Glomerular endothelial cell (primary cell): ENCODE measurements around a stretch of chr4.

- RAMPAGE, long total RNA: no peak
Measured at GRCh38 chr4:13362816-13363237, 121.3 kb downstream of the RAB28 start.

GRCh38 chr4:13483071-13483517 lies 1.0 kb downstream of the RAB28 start:
- RAMPAGE, long total RNA: no peak

- RAMPAGE, long total RNA: no peak
Measured at GRCh38 chr4:13544558-13545297, 420 bp upstream of the NKX3-2 start.

DNA sequence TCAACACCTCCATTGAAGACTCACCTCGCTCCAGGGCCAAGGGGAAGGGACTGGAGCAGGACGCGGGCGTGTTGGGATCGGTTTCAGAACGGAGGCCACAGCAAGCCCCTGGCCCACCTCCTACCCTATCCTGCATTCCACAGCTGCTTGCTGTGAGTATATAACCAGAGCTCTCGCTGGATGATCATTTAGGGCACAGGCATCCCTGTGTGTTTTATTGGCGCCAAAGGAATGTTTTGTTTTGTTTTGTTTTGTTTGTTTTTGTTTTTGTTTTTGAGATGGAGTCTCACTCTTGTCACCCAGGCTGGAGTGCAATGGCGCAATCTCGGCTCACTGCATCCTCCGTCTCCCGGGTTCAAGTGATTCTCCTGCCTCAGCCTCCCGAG lies 5.0 kb upstream of the NKX3-2 start:
- RAMPAGE, long total RNA: no peak

GRCh38 chr4:13613259-13613998 lies 14.1 kb downstream of the BOD1L1 start:
- RAMPAGE, long total RNA: no peak

- RAMPAGE, long total RNA: no peak
Measured at GRCh38 chr4:13918841-13919584, 291.5 kb upstream of the BOD1L1 start.

DNA sequence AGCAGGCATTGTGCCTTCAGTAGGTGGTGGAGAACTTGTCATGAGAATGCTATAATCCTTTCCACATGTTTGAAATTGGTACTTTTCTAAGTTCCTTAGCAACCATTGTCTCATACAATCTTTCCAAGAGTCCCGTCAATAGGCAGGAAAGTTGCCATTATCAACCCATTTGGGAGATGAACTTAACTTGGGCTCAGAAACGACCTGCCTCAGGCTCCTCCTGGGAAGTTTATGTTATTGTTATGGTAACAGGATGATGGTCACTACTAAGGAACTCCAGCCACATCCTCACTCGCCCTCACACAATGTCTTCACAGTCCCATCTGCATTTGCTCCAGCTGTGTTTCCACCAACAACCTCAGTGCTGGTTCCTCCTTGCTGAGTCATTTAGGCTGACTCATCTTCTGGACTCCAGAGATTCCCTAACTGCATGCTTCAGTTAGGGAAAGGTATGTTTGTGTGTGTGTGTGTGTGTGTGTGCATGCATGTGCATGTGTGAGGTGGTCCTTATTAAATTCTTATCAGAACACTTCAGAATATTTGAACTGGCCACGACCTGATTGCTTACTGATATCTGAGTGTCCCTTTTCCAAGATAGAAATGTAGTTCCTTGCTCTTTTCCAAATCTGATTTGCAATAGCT lies 293.4 kb upstream of the BOD1L1 start:
- RAMPAGE, long total RNA: no peak

DNA sequence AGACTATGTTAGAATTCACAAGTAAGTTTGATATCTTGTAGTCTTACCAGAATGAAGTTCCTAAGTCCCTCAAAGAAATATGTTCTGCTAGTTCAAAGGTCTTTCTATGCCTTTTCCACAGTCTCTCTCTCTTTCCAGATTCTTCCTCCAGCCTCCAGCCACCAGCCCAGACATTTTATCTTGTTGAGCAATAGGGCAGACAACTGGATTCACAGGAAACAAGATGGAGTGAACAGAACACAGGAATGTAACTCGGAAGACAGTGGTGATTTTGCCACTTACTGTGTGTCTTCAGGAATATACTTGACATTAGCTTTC lies 17.1 kb upstream of the CPEB2 start:
- RAMPAGE, long total RNA: no peak

- RAMPAGE, long total RNA: no peak
Measured at GRCh38 chr4:15001901-15002398, 331 bp upstream of the CPEB2 start.

- RAMPAGE, long total RNA: no peak
Measured at GRCh38 chr4:15002630-15003303, 486 bp downstream of the CPEB2 start.

DNA sequence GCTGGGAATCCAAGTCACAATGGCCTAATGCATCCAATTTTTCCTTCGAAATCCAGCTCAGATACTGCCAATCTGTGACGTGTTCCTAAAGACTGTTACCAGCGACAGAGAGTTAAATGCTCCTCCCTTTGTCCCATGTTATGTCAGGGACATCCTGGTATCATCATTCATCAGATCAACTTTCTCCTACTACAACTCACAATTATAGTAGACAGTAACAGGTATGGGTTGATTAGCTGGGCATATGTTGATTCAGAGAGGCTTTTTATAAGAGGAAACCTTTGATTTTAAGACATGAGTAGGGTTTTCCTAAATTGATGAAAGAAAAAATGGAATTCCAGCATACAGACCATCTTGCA lies 143.8 kb downstream of the CPEB2 start:
- RAMPAGE, long total RNA: no peak

DNA sequence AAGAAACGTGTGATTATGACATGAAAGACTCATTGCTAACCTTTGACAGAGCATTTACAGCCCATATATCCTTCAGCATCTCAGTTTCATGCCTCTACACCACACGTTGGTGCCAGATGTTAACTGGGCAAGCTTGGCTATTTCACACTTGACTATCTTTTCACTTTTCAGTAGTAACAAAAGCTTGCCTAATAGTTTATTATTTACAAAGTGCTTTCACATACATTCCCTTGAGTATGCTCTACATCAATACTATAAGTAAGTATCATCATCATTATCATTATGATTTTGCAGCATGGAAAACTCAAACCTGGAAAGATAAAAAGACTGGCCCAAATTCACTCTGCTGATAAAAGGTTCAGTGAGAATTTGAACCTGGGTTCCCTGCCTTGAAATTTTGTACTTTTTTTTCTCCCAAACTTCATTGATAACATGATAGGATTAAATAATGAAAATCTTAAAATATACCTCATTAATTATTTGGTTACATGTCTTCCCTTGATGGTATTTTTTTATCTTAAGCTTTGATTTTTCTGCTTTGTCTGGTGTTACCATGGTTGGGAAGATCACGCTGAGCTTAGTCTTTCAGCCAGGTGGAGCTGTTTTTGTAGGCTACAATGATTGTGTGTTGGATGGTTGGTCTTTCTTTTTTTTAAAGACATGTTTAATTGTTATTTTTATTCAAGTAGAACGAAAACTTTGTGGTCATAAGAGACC lies 65.0 kb upstream of the C1QTNF7 start:
- RAMPAGE, long total RNA: no peak

DNA sequence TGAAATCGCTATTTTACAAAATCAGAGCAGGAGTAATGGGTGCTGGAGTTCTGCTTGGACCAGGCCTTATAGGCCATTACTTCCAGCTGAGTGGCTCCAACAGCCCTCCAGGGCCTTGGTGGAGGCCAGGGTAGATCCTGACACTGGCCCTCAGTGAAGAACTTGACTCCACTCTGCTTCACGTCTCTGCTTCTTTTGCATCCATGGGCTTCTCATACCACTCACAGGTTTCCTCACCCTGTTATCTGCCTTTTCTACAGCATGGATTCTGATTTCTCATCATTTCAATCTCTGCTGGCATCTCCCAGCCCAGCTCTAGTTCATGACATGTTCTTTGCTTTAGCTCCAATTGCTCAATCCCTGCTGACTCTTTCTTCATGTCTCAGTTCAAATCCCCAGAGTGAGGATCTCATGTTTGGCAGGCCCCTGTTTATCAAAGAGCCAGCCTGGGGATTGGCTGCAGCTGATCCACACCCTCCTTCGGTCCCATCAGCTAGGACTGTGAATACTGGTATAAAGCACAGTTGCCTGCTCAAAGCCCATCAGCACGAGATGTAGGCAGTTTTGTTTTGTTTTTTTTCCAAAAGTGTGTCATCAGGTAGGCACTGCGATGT lies 14.5 kb upstream of the CC2D2A start:
- RAMPAGE, long total RNA: no peak

DNA sequence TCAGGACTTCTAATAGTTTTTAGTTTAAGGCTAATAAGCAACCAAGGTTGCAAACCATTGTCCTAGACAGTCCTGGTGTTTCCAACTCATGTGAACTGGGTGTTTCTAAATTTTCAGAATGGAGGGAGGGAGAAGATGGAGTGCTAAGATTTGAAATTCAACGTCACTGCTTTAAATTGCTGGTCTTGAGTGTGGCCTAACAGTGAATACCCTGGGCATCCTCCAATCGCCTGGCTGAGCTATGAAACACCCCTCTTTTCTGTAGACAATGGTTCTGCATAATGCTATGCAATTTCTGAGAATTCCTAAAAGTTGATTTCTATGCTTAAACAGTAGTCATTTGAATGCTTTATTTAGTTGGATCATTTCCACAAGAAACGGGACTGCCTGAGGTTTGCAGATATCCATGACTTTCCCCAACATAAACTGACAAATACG lies 1.2 kb downstream of the FBXL5 start:
- RAMPAGE, long total RNA: no peak

- RAMPAGE, long total RNA: no peak
Measured at GRCh38 chr4:15681913-15682388, 324 bp downstream of the FAM200B start.

GRCh38 chr4:15690201-15691167 lies 8.9 kb downstream of the FAM200B start:
- RAMPAGE, long total RNA: no peak

DNA sequence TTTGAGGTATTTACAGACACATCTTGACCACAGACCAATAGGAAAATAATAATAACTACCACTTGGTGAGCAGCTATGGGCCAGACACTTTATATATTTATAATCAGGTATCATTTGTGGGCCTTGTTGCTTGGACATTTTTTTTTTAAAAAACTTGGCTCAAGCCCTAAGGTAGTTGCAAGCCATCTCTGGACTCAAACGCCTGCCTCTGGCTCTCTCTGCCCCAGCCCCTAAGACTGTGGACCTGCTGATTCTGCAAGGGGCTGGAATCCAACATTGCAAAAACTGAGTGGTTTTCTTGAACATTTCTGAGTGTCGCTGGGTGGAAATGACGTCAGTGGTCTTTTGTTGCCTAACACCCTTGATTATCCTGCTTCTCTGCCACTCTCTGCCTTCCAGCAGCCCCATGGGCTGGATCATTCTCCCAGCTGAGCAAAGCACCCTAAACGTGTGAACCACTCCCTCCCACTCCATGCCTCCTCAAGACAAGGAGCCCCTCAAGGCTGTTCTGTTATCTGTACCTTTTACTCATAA lies 16.6 kb downstream of the BST1 start:
- RAMPAGE, long total RNA: no peak

DNA sequence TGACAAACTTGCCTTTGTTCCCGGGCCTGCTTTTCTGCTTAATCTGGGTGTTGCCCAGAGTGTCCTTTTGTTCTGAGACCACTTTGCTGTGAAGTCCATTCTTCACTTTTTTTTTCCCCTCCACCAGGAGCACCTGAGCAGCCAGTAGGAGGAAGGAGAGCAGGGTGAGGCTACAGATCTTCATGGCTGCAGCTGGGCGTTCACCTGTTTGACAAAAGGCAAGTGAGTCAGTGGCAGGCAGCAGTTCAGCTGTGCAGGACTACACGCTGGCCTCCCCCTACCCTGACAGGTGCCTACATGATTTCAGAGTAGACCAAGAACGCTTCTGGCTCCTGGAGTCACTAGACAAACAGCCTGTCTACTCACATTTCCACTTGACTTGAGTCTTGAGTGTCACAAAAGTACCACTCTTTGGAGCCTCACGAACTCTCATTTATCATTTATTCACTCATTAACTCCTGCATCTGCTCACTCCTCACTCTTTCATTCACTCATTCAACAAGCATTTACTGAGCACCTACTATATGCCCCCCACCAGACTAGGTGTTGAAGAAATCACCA lies 2.0 kb downstream of the FGFBP1 start:
- RAMPAGE, long total RNA: no peak

- RAMPAGE, long total RNA: no peak
Measured at GRCh38 chr4:16081916-16082842, 1.6 kb downstream of the PROM1 start.

DNA sequence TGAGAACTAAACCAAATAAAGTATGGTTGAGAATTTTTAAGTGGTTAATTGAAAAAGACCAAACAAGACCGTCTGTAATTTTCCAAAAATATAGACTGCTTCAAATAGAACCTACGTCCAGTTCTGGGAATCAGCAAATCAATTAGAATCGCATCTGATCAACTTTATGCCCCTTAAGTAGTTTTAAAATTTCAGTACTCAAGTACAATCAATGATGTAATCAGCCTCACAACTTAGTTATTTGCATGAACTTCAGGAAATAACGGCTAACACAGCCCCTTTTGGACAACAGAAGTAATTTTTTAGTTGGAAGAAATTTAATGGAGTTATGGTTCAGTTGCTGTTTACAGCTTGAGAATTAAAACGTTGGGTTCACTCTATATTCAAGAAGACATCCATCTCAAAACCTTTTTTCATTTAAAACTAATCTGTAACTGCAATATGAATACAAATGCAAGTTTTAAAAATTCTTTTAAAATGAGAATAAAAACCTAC lies 1.1 kb downstream of the TAPT1 start:
- RAMPAGE, long total RNA: no peak